Pulmonary artery (tissue), 1 donor: ENCODE measurements around a stretch of chr6.

- PRO-cap, result no peak
These were observed 16.4 kb downstream of the SCAF8 start for GRCh38 chr6:154749065-154750477.

GRCh38 chr6:154771615-154772099 lies 38.4 kb downstream of the SCAF8 start:
- PRO-cap, result no peak

GRCh38 chr6:155128405-155128922 lies 133.3 kb downstream of the TIAM2 start:
- PRO-cap, result unidirectional peak, plus-strand start at chr6:155128702

DNA sequence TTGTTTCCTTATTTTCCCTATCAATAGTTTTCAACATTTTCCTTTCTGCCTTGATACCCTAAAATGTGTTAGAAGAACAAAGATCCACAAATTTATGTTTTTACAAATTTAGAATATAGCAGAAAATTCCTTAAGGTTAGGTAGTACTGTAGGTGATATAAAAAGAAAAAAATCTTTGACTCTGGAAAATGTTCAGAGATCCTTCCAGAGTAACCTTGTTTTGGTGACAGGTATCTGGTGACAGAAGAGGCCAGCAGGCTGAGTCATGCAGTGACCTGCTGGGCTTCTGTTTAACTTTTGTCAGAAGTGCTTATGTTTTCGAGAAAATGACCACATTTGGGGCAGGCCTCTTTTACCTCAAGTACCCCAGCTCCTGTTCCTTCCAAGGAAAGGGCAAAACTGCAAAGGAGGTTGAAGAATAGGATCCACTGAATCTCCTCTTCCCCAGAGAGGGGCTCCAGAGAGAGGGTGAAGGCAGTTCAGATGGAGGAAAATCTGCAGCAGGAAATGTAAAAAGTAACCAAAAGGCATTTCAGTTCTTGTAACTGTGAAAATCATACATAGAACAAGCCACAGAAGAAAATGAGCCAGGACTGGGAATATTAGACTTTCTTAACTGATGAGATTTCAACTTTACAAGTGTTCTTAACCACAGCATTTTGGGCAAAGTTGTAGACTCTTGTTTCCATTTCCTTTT lies 10.4 kb upstream of the CLDN20 start:
- PRO-cap, result no peak

DNA sequence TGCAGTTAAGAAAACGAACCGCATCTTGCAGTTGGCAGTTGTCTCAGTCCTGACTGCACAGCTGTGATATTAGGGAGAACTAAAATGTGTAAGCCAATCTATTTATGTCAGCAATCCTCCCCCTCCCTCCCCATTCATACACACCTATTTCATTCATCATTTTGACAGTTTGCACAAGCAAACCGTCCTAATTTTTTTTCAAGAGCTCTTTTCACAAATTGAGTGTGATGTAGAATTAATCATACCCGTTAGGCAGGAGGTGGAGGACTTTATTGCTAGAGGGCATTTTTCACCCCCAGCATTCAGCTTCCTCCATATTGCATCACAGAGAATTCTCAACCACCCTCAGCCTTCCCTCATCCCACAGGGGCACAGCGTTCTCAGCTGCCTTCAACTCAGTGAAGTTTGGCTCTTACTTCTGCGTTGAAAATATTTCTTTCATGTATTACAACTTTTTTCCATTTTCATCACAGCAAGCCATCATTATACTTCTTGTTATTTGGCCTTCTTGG lies 37.5 kb downstream of the NOX3 start:
- PRO-cap, result unidirectional peak, minus-strand start at position 400 of the sequence

DNA sequence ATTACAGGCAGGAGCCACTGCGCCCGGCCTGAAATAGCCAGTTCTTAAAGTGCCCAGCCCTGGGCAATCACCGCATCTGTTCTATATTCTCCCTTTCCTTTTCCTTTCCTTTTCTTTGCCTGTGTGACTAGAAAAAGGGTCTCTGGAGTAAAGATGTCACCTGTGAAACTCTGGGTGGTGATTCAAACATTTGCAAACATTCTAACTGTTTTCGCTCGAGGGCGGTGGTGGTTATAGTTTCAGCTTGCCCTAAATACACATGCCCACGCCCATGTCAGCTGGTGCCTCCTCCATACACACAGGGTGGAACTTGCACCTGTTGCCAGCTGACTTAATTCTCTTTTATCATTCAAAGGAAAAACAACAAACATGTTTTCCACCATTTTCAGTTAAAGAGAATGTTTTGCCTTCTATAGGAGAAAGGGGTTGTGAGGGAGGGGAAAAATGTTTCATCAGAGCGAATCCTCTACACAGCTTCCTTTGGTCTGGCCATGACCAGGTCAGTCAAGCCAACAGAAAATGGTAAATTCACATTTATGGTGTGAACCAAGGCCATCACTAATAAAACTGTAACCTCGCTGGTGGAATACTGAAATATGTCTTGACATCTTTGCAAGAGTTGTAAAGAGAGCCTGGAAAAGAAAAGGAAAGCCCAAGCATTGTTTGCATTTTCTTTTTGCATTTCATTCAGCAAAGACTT lies 381.8 kb upstream of the ARID1B start:
- PRO-cap, result no peak

DNA sequence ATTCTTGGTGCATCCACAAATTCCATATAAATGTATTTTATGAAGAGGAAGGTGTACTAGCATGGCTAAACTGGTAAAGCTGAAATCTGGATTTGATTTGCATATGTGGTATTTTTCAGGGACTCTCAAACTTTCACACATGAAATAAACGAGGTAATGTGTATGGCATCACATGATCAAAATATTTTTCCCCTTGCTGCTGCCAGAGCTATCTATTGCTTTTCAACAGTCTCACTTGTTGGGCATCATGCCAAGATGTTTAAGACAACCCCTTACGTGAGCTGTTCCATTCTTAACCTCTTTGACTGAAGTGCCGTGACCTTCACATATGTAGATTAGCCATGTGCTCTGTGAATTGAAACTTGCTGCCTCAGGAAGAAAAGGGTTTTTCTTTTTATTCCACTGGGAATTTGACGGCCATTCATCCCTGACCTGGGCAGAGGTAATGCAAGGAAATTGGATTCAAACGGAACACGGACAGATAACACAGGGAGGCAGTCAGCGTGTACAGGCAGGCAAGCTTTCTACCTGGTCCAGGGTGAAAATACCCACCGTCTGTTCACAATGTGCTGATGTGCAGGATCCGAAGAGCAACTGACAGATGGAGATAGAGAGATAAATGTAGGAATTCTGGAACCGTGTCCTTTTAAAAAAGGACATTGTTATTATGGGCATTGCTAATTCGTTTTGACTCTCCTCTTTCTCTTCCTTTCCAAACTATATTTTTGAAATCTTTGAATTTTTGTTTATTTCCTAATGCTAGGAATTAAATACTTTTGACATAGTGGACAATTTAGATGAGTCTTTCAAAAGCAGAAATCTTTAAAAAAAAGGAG lies 14.2 kb downstream of the ARID1B start:
- PRO-cap, result no peak

GRCh38 chr6:157018583-157019859 lies 241.8 kb downstream of the ARID1B start:
- PRO-cap, result no peak

DNA sequence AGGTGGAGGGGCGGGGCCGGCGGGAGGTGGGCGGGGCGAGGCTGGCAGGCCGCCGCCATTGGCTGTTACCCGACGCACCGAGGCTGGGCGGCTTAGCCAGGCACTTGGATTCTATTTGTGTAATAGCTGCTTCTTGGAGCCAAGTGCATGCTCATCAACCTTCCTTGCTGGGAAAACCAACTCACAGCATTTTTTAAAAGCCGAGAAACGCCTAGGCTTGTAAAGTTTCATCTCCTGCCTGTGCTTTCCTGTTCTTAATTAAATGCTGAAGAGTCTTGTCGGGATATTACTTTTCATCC lies 244.9 kb downstream of the ARID1B start:
- PRO-cap, result bidirectional peak, plus-strand start at position 189 of the sequence, minus-strand start outside the sequence

- PRO-cap, result no peak
These were observed 115.1 kb downstream of the TMEM242 start for GRCh38 chr6:157208071-157208790.

DNA sequence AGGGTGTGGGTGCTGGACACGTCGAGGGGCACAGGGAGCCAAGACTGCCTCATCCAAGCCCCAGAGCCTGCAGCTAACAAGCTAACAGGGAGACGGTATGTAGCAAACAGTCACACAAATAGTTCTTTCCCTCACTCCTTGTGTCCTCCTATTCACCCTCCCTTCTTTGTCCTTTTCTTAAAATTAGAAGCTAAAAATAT lies 97.6 kb downstream of the TMEM242 start:
- PRO-cap, result no peak

GRCh38 chr6:157302492-157303232 lies 20.7 kb downstream of the TMEM242 start:
- PRO-cap, result no peak

- PRO-cap, result no peak
These were observed 80.0 kb downstream of the ZDHHC14 start for GRCh38 chr6:157460840-157461448.

DNA sequence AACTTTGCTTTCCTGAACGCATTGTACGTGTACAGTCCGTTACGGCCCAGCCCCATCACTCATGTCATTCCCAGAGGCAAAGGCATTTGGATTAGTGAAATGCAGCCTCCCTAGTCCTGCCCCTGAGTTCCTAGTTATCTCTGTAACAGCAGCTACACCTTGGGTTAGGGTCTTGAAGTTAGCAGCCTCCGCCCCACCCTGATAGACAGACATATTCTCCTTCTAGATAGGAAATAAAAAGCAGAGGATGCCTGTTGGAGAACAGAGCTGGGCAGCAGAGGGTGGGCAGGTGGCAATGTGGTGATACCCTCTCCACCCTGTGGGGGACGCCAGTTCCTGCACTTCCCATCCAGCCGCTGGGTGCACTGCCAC lies 80.4 kb downstream of the ZDHHC14 start:
- PRO-cap, result no peak

- PRO-cap, result no peak
These were observed 146.5 kb downstream of the ZDHHC14 start for GRCh38 chr6:157527372-157528050.

DNA sequence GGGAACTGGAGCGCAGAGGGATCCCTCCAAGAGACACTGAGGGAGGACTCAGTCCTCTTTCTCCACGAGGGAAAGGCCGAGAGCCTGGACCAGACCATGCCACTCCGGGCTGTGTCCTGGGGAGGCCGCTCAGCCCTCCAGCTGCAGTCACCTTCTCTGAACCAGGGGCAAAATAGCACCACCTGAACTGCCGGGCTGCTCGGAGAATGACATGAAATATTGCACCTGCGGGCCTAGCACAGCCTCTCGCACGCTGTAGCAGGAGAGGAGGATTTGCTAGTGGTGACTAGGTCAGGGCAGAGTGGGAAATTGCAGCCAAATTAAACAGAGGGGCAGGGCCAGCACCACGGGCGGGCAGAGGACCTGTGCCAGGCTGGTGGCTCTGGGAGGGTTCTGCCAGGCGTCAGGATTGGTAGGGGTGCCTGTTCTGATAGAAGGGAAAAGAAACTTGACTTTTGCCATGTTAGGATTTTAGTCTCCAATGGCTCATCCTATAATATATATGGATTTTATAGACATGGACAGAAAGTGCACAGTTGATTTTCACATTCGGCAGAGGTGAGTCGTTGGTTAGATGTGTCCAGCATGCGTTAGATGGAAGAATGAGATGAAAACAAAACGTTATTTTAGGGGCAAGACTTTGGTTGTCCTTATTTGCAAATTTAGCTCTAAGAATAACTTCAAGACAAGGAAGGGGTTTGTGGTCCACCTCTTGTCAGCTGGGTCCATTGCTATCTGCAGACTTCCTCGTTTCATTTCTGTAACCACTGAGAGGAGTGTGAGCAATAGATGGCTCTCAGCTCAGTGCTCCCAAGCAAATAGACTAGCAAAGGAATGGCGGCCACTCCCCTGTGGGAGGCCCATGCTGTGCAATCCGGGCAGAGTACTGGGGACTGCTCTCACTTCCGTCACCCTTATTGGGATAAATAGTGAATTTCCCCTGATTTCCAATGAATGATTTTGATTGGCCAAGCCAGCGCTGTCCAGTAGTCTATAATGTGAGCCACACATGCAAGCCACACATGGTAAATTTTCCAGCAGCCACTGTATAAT lies 176.3 kb downstream of the ZDHHC14 start:
- PRO-cap, result no peak

- PRO-cap, result no peak
These were observed 152.6 kb upstream of the SNX9 start for GRCh38 chr6:157670457-157670875.

- PRO-cap, result no peak
These were observed 59.6 kb upstream of the SNX9 start for GRCh38 chr6:157763223-157764096.

GRCh38 chr6:157780030-157780229 lies 43.1 kb upstream of the SNX9 start:
- PRO-cap, result no peak

- PRO-cap, result no peak
These were observed 73.1 kb upstream of the SYNJ2 start for GRCh38 chr6:157908095-157909405.